Colon Carcinoma Metastatic in the Lung (tissue), 2 donors: ENCODE measurements around a stretch of chr7.

GRCh38 chr7:44561893-44562884, 11.5 kb downstream of the DDX56 start:
- PRO-cap, 2 experiments = no peak in any of the 2 experiments

GRCh38 chr7:44637925-44639036, 31.9 kb downstream of the OGDH start:
- PRO-cap, 2 experiments = peak in 2 of 2 experiments; most common plus-strand start chr7:44638350 (in 2)

- PRO-cap, 2 experiments = no peak in any of the 2 experiments
These were observed 23.6 kb downstream of the H2AZ2 start for GRCh38 chr7:44824127-44824779.

DNA sequence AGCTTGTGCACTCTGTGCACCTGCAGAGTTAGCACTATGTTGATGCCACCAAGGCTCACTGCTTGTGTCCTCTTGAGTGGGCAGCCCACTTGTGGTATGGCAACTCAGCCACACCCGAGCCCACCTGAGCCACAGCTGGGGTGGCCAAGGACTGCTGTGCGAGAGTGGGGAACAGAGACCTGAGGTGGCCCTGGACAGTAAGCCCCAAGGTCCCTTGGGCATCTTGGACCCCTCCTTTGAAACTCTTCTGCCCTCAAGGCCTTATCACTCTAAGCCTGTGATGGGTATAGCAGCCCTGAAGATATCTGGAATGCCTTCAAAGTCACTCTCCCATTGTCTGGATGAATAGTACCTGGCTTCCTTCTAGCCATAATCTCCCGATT, 25.6 kb downstream of the MYO1G start:
- PRO-cap, 2 experiments = no peak in any of the 2 experiments

DNA sequence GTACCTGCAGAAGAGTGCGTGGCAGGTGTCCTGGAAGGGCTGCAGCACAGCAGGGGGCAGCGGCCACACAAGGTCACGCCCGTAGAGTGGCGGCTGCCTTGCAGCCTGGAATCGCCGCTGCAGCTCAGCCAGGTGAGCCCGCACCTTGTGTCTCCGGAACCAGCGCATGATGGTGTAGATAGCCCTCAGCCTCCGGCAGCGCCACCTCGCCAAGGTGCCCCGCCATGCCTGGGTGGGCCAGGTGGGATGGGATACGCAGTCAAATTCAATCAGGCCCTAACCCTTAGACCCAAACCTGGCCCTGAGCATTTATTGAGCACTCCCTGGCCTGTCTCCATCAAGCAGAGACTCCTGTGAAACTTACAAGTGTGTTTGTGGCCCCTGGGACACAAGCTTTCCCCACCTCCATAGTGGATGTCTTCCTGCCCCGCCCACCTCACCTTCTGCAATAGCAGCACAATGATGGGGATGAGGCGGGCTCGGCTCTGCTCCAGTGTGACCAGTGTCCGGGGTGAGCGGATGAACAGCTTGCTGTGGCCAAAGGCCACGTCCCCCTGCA, 13.1 kb downstream of the MYO1G start:
- PRO-cap, 2 experiments = no peak in any of the 2 experiments

- PRO-cap, 2 experiments = no peak in any of the 2 experiments
These were observed 11.9 kb downstream of the MYO1G start for GRCh38 chr7:44967067-44967255.

GRCh38 chr7:44967872-44968417, 10.9 kb downstream of the MYO1G start:
- PRO-cap, 2 experiments = no peak in any of the 2 experiments

- PRO-cap, 2 experiments = no peak in any of the 2 experiments
These were observed 123.6 kb downstream of the ADCY1 start for GRCh38 chr7:45697757-45698216.

DNA sequence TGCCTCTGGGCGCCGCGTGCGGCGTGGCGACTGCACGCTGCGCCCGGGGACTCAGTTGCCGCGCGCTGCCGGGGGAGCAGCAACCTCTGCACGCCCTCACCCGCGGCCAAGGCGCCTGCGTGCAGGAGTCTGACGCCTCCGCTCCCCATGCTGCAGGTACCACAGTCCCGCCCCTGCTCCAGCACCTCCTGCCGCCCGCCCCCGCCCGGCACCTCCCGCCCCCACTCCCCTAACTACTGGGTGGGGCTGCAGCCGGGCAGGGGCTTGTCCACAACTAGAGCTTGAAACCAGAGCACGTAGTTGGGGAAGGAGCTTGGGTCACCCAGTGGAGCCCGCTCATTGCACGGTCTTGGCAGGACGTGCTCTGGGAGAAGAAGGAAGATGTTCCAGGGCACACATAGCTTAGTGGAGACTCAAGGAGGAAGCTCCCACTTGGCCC, 577 bp downstream of the IGFBP1 start:
- PRO-cap, 2 experiments = no peak in any of the 2 experiments

DNA sequence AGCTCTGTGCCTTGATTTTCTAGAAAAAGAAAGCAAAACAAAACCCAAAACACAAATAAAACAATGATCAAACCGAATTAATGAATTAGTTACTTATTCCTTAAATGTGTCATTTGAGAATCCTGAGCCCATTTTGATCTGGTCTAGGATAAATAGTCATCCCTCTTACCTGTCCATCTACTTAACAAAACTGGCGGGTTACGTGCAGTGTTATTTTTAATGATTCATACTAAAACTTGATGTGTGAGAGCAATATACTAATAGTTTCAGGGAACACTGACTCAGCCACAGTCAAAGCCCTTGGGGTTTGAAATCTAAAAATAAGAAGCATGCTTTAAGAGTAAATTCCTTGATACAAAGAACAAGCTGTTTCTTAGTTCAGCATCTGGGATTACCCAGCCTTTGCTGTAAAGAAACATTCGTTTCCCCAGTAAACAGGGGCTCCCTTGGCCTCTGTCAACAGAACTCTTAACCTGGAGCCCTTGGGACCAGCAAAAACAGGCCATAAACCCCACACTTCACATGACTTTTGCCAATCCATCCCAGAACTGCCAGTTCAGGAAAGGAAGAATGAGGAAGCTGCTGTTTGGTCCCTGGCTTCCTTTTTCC, 370.6 kb upstream of the IGFBP3 start:
- PRO-cap, 2 experiments = no peak in any of the 2 experiments

GRCh38 chr7:46960802-46961402, 621.0 kb downstream of the TNS3 start:
- PRO-cap, 2 experiments = no peak in any of the 2 experiments

DNA sequence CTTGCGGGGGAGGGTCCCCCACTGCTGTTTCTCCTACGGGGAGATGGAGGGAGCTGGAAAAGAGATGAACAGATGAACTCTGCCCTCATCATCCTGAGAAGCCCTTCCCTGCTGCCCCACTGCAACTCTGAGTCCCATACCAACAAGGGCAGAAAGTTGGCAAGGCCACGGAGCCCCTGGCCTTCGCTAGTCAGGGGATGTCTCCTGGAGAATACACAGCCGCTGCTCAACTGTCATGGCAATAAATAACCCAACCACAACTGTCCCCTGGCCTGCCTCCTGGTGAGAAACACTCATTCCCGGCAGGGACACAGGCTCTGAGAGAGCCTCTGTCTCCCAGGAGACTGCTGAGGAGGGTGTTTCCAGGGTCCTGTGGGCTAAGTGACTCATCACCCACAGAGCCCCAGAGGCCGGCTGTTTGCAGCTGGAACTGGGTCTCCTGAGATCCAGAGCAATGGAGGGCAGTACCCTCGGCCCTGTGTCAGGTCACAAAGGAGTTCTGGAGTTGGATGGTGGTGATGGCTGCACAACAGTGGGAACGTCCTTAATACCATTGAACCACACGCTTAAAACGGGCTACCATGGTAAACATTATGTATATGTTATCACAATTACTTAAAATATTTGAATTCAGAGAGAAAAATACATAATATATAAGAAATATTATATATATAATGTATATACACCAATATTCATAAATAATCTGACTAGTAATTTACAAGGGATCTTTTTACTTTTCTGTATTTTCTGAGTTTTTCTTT, 354.0 kb downstream of the TNS3 start:
- PRO-cap, 2 experiments = no peak in any of the 2 experiments

GRCh38 chr7:47301514-47302072, 280.3 kb downstream of the TNS3 start:
- PRO-cap, 2 experiments = no peak in any of the 2 experiments

DNA sequence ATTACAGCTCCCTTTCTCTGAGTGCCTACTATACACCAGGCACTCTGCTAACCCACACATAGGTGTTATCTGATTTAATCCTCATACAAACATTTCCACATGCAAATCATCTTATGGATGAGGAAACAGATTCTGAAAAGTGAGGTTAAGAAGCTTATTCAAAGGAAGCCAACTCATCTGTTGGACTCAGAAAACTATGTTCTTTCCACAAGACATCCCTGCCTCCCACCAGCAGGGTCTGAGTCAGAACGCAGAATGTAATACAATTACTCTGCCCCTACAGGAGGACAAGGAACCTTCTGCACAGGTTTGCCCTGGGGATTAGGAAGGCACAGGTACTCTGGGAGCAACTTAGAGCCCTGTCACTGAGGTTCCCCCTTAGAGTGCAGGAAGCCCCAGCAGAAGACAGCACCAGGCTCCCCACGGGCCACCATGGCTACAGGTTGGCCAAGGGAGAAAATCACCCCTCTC, 255.7 kb downstream of the TNS3 start:
- PRO-cap, 2 experiments = no peak in any of the 2 experiments

DNA sequence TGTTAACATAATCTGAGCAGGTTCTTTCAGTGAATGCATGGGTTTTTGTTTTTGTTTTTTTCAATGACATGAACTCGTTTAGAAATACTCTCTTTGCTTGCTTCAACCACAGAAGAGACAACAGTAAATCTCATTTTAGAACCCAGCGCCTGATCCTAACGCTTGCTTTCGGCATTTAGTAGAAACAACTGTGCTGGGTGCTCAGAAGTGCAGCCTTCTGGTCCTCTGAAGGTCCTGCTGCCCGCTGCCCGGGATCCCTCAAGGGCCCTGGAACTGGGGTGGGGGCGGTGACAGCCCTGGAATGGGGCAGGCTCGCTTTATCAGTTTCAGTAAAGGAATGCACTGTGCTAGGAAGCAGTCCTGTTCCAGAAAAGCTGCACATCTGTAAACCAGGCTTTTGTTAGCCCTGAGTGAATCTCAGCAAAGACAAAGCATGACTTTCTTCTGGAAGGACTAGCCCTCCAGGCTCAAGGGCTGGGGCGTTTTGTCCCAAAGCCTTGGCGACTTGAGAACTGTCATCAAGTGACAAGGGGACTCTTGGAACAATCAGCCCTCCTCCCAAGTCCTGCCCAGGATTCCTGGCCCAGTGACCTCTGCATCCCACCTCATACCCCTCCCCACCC, 254.6 kb downstream of the TNS3 start:
- PRO-cap, 2 experiments = no peak in any of the 2 experiments

GRCh38 chr7:47355649-47355955, 226.3 kb downstream of the TNS3 start:
- PRO-cap, 2 experiments = no peak in any of the 2 experiments

DNA sequence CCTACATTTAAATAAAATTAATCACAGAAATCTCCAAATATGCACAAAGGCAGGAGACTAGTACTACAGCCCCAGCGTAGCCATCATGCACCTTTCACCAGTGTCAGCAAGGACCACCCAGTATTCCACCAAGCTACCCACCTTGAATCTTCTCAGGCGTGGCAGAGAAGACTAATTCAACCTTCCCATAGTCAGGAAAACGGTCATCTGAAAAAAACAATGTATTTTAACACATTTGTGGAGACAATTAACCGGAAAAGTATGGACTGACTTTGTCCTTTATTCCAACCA, 181.7 kb downstream of the TNS3 start:
- PRO-cap, 2 experiments = no peak in any of the 2 experiments

DNA sequence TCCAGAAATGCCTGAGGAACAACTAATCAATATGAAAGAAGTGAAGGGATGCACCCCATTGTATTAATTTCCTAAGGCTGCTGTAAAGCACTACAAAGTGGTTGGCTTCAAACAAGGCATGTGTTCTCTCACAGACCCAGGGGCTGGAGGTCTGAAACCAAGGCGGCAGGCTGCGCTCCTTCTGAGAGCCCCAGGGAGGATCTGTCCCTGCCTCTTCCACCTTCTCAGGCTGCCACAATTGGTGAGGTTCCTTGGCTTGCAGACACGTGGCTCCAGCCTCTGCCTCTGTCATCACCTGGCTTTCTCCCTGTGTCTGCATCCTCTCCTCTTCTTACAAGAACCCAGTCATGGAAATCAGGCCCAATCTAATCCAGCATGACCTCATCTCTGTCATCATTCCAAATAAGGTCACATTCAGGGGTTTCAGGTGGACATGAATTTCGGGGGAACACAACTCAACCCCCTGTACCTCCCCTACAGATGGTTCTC, 110.0 kb downstream of the TNS3 start:
- PRO-cap, 2 experiments = no peak in any of the 2 experiments

GRCh38 chr7:47475729-47476356, 106.1 kb downstream of the TNS3 start:
- PRO-cap, 2 experiments = peak in 1 of 2 experiments; most common plus-strand start chr7:47476151 (in 1); most common minus-strand start chr7:47476001 (in 1)

GRCh38 chr7:47501353-47501846, 80.5 kb downstream of the TNS3 start:
- PRO-cap, 2 experiments = no peak in any of the 2 experiments